ENCODE data around the genes TLR10 and UGDH.

DNA sequence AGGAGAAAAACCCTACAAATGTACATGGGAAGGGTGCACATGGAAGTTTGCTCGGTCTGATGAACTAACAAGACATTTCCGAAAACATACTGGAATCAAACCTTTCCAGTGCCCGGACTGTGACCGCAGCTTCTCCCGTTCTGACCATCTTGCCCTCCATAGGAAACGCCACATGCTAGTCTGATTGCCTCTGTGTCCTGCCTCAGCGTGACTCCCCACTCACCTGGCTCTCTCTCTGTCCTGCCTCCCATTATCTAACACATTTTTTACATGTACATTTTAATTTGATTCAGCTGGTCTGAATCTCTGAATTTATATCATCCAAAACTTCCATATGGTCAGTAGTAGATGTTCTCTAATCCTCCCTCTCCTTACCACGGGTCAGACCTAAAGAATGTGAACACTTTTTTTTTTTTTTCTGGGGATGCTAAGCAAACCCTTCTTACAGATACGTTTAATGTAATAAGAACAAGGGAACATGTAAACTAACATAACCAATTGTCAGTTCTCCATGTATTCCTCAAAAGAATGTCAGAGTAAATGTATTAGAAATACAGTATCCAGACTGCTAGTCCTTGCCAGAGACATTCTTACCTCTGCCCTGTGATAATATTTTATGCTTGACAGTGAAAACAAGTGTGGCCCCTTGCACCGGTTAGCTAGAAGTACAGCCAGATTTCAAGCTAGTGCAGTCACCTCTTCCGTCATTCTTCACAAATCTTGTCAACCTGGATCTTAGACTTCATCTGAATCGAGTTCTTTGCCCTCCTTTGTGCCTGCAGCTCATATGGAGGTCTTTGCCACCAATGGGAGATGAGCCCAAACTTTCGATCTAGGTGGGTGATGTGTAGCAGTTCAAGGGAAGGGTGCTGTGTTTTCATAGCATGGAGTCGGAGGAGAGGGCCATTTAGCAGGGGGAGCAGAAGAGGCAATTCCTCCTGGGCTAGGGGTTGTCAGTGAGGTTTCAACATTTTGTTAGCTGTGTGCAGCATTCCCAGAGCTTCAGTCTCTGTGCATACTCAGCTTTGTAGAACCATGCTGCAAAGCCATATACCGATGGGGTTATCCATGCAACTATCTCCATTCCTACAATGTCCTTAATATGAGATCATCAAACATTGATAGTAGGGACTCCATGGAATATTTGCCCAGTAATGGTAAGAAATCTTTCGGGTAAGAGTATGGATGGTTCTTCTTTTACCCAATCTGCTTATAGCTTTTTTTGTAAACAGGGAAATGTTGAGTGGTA is 33.5 kb downstream of the KLF3 start:
- RRBS, result no CpG with 5 or more reads among the region's 16 CpGs

DNA sequence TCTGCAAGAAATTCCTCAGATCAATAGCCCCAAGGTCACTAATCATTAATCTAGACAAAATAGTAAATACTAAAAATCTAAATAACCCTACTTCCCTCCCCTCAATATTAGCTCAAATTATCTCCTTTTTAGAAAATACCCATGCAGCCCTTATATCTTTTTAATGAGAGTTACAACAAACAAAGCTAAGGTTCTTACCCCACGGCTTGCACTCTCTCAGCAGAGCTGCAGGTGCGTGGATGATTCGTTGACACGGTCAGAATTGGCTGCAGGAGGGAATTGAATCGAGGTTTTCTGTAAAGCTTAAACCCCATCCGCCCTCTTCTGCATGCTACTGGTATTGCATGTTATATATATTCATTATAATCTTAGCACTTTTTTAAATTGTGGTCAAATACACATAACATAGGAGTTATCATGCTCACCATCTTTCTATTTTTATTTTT is at the start of gene TLR10:
Gene TLR10, minus strand, starts transcription at position 268 of the 446 bp plus-strand sequence.
- RRBS, result no CpG with 5 or more reads among the region's 6 CpGs

- RRBS, result no CpG with 5 or more reads among the region's 2 CpGs
These were observed 9.9 kb upstream of the TLR10 start for GRCh38 chr4:38792694-38793083.

DNA sequence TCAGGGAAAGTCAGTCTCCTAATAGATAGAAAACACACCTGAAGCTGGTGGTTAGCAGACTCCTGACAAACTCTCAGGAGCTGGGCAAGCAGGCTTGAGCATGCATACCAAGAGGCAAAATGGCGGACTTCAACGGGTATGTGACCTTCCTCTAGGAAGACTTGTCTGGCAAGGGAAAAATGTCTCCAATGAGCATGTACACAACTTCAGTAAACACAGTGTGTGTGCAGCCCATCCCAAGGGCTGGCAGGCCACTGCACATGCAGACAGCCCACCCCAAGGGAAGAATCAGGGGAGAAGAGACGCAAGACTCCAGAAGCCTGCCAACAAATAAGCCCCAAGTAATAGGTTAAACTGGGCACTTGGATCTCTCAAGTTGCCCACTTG is 2.3 kb downstream of the TLR1 start:
- RRBS, result no CpG with 5 or more reads among the region's 3 CpGs

- RRBS, result no CpG with 5 or more reads among the region's 18 CpGs
These were observed 61.5 kb downstream of the FAM114A1 start for GRCh38 chr4:38928916-38929741.

GRCh38 chr4:39045540-39045800 is 13.3 kb upstream of the TMEM156 start:
- RRBS, result no CpG with 5 or more reads among the region's 11 CpGs

DNA sequence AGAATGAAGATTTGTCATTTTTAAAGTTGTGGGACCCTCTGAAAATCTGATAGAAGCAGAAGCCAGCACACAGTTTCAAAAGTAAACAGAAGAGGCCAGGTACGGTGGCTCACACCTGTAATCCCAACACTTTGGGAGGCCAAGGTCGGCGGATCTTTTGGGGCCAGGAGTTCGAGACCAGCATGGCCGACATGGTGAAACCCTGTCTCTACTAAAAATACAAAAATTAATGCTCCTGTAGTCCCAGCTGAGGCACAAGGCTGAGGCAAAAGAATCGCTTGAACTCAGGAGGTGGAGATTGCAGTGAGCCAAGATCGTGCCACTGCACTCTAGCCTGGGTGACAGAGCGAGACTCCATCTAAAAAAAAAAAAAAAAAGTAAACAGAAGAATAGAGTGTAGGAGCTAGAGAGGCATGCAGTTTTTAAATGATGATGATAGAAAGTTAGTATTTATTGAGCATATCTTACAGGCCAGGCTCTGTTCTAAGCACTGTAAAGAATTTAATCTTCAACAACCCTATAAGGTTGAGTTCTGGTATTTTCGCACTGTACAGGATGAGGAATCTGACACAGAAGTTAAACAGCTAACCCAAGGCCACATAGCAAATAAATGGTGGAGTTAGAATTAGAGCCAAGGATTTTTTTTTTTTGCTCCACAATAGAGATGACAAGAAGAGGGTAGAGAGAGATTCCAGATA is 55.8 kb downstream of the KLHL5 start:
- RRBS, result no CpG with 5 or more reads among the region's 9 CpGs

DNA sequence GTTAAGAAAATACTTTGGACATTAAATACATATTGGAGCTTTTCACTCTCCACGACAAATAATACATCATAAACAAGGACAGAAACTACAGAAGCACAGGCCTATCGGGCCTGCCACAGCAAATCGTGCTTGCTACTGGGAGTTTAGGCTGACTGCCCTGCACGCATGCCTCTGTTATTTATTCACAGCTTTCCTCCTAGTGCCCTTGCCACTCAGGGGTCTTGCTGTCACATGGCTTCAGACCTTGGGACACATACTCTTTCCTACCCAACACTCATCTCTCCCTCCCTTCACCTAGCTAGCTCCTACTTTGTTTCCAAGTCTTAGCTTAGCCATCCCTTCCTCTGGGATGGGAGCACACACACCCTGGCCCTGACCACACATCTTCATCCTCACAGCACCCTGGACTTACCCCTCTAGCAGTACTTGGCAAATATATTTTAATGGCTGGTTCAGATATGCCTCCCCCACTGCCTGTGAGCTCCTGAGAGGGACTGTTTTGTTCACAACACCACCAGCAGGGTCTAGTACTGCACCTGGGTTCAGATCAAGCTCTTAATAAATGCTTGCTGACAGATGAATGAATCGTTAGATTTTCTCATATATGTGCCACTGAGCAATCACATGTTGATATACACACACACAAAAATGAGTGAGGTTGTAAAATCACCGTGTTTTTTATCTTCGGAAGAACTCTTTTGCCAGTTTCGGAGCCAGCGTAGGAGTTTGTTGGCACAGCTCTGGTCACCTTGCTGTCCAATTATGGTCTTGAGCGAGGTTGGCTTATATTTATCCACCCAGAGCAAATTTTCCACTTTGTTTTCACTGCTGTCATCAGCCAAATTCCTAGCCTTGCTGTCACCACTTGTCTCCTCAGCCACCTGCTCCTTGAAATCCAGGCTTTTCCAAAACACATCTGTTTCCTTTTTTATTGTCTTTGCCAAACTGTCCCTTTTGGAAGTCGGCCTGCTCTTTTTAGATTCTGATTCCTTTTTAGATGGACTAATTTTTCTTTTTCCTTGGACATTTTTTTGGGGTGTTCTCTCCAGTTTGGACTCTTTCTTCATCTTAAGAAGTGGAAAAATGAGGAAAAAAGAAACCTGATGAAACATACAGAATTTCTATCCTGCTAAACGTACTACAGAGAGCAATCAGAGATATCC is 57.8 kb downstream of the RFC1 start:
- RRBS, result no CpG with 5 or more reads among the region's 12 CpGs

DNA sequence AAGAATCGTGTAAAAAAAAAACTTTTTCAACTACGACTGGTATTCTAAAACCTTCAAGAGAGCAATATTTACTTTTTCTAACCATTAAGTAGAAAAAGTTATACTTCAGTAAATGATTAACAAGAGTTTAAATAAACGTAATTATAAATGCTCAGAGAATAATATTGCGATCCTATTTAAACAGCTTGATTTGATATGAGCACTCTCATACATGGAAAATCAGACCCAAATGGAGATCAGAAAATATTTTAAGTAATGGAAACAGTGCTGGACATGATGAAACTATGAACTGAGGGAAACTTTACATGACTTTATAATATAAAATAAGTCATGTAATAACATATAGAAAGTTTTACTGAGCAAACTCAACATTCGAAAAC is 12.4 kb downstream of the KLB start:
- RRBS, result no CpG with 5 or more reads among the region's 5 CpGs

- RRBS, result no CpG with 5 or more reads among the region's 1 CpG
These were observed 16.9 kb downstream of the KLB start for GRCh38 chr4:39423687-39424044.

GRCh38 chr4:39526310-39526595 is 986 bp downstream of the UGDH start:
- RRBS, result no CpG with 5 or more reads among the region's 3 CpGs

GRCh38 chr4:39526856-39527680 is at the start of gene UGDH:
TSS of gene UGDH (minus strand) at chr4:39527439.
- RRBS, result under 1% methylated on average over 7 of the region's 58 CpGs

DNA sequence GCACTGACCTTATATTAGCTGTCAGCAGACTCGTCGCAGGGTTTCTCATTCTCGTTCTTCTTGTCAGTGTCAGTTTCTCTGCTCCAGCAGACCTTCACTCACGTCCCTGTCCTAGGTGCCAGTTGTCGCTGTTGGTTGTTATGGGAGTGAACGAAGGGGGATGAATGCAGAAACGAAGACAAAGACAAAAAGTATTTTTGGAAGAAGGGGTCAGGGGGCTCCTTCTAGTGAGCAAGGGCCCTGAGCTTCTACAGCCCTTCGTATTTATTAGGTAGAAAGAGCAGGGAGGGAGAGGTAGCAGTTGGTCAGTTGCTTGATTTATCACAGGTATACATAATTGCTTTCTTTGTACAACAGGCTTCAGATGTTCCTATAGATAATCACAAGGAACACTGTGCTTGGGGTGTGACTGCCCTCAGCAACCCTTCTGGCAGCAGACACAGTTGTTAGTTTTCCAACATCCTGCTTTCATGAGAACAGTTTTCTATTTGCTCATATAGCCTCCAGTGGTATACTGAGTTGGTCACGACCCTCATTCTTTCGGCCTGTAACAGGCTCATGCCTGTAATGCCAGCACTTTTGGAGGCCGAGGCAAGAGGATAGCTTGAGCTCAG is 16.7 kb upstream of the UGDH start:
- RRBS, result no CpG with 5 or more reads among the region's 11 CpGs

GRCh38 chr4:39634950-39635540 is 3.6 kb downstream of the SMIM14 start:
- RRBS, result no CpG with 5 or more reads among the region's 2 CpGs

GRCh38 chr4:39837661-39838321 is 139.9 kb downstream of the UBE2K start:
- RRBS, result no CpG with 5 or more reads among the region's 8 CpGs

- RRBS, result no CpG with 5 or more reads among the region's 18 CpGs
These were observed 1.1 kb downstream of the RHOH start for GRCh38 chr4:40197500-40198794.

- RRBS, result no CpG with 5 or more reads among the region's 7 CpGs
These were observed 15.1 kb downstream of the RHOH start for GRCh38 chr4:40211765-40212397.

- RRBS, result no CpG with 5 or more reads among the region's 1 CpG
These were observed 22.6 kb downstream of the RHOH start for GRCh38 chr4:40219468-40219738.

DNA sequence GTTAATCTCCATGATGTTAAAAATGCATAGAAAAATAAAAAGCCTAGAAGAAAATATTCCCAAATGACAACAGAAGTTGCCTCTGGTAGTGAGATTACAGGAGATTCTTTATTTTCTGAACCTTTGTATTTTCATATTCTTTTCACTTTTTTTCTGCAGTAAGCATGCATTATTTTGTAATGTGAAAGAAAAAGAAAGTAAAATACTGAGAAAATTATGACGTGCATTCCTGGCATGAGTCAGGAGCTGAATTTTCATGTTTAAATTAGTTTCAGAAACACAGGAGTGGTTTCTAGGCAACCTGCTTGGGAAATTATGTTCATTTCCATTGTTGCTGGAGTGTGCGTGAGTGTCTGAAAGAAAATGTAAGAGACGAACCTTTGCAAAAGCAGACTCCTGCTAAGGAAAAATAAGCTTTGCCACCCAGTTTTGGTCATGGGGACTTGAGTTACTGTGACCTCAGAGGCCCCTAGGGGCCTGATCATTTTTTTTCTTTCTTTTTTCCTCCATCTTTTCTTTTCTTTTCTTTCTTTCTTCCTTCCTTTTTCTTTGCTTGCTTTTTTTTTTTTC is 18.9 kb upstream of the CHRNA9 start:
- RRBS, result no CpG with 5 or more reads among the region's 3 CpGs

GRCh38 chr4:40448785-40449399 is 113.8 kb downstream of the CHRNA9 start:
- RRBS, result no CpG with 5 or more reads among the region's 7 CpGs

Data from GM19239 (cell line).